ENCODE data around the gene SPINK2.

DNA sequence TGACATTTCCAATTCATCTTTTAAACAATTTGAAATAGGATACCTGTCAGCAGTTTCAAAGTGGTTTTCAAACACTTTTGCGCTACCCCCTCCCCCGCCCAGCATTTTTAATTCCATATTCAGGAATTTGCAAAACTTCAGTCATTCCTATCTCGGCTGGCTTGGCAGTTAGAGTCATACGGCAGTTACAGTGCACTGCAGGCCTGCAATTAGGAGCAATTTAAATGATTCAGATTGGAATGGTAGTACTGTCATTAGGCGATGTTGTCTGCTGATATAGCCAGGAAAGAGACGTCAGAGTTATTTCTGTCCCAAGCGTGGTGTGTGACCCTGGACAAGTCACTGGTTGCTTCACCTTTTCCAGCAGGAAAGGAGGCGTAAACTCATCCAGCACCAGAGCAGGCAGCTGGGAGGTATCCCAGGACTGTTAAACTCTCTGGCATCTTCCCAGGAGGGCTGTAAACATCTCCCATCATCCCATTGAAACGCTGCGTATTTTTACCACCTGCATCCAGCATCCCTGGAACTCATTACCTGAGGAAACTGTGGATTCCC, 790 bp upstream of the LNX1 start:
- PRO-cap, result no peak

- PRO-cap, result no peak
Observed at GRCh38 chr4:53785904-53786321, 194.6 kb upstream of the LNX1 start.

- PRO-cap, result no peak
Observed at GRCh38 chr4:53914134-53914997, 150.0 kb downstream of the CHIC2 start.

DNA sequence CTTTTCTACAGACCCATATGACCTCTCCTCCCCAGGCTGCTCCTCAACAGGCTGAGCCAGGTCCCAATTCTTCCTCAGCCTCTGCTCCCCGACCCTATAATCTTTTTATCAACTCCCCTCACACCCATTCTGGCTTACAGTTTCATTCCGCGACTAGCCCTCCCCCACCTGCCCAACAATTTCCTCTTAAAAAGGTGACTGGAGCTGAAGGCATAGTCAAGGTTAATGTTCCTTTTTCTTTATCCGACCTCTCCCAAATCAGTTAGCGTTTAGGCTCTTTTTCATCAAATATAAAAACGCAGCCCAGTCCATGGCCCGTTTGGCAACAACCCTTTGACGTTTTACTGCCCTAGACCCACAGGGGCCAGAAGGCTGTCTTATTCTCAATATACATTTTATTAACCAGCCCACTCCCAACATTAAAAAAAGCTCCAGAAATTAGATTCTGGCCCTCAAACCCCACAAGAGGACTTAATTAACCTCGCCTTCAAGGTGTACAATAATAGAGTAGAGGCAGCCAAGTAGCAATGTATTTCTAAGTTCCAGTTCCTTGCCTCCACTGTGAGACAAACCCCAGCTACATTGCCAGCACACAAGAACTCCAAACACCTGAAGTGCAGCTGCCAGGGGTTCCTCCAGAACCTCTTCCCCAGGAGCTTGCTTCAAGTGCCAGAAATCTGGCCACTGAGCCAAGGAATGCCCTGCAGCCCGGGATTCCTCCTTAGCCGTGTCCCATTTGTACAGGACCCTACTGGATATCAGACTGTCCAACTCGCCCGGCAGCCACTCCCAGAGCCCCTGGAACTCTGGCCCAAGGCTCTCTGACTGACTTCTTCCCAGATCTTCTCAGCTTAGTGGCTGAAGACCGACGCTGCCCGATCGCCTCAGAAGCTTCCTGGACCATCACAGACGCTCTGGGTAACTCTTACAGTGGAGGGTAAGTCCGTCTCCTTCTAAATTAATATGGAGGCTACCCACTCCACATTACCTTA, 42.7 kb downstream of the CHIC2 start:
- PRO-cap, result no peak

GRCh38 chr4:54022837-54023359, 41.5 kb downstream of the CHIC2 start:
- PRO-cap, result no peak

GRCh38 chr4:54217542-54217992, 11.5 kb upstream of the PDGFRA start:
- PRO-cap, result no peak

GRCh38 chr4:55078838-55079548, 46.4 kb downstream of the KDR start:
- PRO-cap, result bidirectional peak, plus-strand start at chr4:55079251, minus-strand start at chr4:55079153

GRCh38 chr4:55172668-55173188, 47.3 kb upstream of the KDR start:
- PRO-cap, result no peak

DNA sequence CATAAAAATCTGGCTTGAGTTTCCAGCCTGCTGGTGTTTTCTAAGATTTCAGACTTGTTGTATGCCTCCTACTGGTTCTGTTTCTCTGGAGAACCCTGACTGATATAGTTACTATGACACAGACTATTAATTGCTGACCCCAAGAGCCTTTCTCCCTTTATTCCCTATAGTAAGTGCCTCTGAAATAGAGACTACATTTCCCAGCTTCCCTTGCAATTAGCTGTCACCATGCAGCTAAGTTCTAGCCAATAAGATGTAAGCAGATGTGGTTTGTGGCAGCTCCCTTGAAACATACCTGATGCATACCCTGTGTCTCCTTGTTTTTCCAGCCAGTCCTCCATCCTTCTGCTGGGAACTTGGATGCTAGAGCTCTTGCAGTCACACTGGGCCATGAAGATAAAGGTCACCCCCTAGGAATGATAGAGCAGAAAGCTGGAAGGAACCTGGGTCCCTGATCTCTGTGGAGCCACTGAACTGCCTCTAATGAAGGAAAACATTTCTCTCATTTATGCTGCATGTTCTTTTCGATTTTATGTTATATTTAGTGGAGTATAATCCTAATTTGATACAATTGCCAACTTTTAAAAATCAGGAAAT, 9.6 kb upstream of the TMEM165 start:
- PRO-cap, result no peak

- PRO-cap, result no peak
Observed at GRCh38 chr4:55437937-55438616, 42.3 kb downstream of the TMEM165 start.

GRCh38 chr4:55546245-55546497, 538 bp downstream of the CLOCK start:
- PRO-cap, result no peak

GRCh38 chr4:55619491-55619697, 16.7 kb downstream of the NMU start:
- PRO-cap, result no peak

- PRO-cap, result no peak
Observed at GRCh38 chr4:55868156-55868626, 14.7 kb downstream of the EXOC1 start.

DNA sequence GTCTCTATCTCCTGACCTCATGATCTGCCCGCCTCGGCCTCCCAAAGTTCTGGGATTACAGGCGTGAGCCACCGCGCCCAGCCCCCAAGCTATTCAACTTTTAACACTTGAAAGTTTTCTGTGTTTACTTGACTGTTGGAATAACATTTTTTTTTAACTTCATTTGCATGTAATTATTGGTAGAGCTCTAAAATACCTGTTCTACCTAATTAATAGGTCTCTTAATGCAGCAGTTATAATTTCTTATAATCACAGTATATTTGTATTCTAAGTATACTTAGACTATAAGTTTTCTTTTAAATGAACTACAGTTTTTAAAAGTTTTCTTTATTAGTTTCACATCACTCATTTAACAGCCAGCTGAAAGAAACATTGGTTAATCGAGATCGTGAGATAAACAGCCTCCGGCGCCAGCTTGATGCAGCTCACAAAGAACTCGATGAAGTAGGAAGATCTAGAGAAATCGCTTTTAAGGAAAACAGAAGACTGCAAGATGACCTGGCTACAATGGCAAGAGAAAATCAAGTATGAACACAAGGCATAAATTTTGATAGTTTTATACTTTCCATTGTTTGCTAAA, 39.4 kb upstream of the CRACD start:
- PRO-cap, result no peak

DNA sequence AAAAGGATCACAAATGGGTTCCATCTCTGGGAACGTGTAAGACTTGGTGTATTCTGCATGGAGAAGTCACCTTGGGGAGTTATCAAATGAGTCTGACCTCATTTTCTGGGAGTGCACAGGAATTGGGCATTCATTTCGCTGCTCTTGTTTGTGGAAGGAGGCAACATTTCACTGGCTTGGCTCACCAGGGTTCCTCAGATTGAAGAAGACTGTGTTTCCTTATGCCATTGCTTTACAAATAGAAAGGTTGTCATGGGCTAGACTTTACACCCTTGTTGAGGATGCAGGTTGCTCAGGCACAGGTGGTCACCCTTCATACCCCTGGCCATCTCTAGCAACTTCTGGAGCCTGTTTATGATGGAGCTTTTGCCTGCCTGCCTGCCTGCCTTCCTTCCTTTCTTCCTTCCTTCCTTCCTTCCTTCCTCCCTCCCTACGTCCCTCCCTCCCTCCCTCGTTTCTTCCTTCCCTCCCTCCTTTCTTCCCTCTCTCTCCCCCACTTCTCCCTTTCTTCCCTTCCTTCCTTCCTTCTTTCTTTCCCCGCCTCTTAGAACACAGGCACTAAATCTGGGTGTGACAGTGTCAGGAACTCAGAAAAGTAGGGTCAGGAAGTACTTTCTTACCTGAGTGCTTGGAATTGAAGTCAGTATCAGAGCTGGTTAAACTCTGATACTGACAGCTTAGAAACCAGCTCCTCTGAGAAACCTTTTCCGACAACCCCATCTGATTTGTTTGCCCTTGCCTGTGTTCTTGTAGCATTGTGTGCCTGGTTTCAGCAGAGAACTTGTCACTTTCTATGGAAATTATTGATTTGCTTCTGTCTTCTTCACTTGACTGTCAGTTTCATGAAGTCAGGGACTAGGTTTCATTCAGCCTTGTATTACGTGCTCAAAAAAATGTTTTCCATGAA, 114.1 kb downstream of the AASDH start:
- PRO-cap, result no peak

DNA sequence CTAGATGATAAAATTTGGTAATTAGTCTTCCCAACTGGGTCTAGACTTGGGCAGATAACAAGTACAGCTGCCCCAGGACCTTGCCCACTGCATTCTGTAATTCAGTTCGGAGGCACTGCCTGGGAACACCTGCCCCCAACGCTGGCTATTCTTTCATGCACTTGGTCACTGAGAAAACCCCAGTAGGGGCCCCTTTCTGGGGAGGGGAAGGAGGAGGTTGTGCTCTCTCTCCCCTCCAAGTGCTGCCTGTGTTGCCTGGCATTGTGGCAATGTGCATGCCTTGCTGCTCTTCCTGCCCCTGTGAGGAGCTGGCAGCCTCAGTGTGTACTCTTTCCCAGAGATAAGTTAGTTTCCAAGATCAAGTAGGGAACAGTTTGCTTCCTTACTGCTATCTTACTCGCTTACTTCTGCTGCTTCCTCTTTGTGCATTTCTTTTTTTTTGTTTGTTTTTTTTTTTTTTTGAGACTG, 90.8 kb downstream of the AASDH start:
- PRO-cap, result no peak

- PRO-cap, result no peak
Observed at GRCh38 chr4:56414106-56414463, 21.3 kb downstream of the PPAT start.

- PRO-cap, result bidirectional peak, plus-strand start at chr4:56656616, minus-strand start at chr4:56656517
Observed at GRCh38 chr4:56655911-56656667, 25.0 kb downstream of the HOPX start.

DNA sequence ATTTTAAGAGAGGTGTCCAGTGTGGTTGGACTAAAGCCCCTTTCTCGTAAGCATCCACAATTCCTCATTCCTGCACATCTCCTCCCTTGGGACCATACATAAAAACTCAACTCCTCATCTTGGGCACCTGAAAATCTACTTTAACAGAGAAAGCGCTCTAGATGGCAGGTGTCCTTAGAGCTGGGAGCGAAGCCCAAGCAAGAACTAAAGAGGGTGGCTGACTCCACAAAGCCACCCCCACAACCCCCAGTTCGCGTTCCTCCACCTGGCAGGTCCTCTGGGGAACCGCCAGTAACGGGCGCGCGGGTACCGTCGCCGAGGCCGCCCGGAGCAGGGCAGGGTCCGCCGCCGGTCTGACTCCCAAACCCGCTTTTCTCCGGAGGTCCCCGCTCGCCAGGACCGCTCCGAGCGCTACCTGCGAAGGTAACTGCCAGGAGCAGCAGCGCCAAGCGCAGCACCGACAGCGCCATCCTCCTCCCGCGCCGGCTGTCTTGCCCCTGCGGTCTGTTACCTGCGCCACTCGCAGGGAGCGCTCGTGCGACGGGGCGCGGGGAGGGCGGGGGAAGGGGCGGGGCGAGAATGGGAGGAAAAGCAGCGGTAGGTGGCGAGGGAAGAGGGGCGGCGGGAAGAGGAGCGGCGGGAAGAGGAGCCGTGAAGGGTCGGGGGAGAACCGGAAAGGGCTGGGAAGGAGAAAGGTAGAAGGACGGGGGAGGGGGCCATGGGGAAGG, at the start of gene SPINK2:
TSS of gene SPINK2 (minus strand) at position 509 of the 728 bp plus-strand sequence.
- PRO-cap, result bidirectional peak, plus-strand start at position 616 of the sequence, minus-strand start at position 509 of the sequence

DNA sequence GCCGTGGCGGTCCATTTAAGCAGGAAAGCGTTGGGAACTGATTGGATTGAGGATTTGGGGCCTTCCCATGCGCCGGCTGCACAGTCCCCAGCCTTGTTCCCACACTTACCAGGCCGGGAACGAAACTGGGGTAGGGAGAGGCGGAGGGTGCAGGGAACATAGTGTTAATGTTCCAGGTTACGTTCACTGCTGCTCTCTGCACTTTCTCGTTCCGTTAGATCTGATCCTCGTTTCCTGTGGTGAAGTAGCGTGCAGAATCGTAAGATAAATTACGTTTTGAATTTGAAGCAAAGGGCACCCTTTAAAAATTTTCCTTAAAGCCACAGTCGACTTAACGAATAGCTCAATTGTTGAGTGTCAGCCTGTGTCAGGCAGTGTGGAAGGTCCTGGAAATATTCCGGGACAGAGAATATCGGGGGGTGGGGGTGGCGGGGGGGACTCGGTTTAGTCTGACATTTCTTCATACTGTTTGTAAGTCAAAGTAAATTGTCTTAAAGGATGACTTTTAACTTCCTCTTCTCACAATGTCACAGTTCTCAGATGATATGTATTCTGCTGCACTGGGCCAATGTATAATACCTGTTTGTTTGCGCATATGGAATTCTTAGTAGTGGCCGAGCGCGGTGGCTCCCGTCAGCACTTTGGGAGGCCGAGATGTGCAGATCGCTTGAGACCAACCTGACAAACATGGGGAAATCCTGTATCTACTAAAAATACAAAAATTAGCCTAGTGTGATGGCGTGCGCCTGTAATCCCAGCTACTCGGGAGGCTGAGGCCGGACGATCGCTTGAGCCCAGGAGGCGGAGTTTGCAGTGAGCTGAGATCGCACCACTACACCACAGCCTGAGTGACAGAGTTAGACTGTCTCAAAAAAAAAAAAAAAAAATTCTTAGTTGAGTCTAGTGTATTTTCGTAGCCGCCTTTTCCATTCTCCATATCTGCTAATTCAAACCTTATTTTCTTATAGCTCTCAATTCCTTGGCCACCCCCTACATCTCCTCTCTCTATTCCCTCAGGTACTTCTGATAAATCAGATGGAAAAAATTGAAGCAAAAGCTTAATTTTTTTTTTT, 668 bp downstream of the POLR2B start:
- PRO-cap, result no peak